ENCODE measurements around the gene ETS2.

GRCh38 chr21:36861850-36862626 is 104.4 kb downstream of the HLCS start:
- PRO-cap: no peak
- RAMPAGE, long total RNA, 2 experiments: no peak in any of the 2 experiments

DNA sequence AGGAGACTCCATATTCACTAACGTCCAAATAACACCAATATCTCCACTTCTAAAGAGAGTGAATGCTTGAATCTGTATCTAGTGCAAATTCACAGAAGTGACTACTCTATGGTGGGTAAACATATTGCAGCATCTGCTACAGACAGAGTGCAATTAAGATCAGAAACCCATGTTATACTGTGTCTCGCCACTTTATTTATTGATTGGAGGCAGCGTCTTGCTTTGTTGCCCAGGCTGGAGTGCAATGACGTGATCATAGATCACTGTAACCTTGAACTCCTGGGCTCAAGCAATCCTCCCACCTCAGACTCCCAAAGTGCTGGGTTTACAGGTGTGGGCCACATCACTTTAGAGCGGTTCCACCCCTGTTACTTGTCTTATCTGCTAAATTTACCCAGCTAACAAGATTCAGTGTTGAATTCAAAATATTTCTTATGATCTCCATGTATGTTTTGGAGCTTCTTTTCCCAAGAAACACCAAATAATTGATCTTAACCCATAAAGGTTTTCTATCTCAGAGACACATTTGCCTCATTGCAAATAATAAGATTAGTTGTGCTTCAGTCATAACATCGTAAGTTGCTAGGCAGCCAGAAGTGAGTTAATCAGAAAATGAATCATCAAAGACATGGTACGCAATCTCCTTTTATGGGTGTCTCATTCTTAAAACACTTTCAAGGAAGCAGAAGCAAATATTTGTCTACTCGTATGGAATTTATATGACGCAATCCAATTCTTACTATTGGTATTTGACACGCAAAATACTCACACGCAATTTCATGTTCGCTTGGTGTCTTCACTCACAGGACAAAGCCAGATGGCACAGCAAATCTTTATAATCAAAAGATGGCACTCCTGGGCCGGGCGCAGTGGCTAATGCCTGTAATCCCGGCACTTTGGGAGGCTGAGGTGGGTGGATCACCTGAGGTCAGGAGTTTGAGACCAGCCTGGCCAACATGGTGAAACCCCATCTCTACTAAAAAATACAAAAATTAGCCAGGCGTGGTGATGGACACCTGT is 56.8 kb downstream of the HLCS start:
- PRO-cap: no peak
- RAMPAGE, long total RNA, 2 experiments: no peak in any of the 2 experiments

- PRO-cap: no peak
- RAMPAGE, long total RNA, 2 experiments: no peak in any of the 2 experiments
Measured at GRCh38 chr21:36965184-36965932, 1.1 kb downstream of the HLCS start.

DNA sequence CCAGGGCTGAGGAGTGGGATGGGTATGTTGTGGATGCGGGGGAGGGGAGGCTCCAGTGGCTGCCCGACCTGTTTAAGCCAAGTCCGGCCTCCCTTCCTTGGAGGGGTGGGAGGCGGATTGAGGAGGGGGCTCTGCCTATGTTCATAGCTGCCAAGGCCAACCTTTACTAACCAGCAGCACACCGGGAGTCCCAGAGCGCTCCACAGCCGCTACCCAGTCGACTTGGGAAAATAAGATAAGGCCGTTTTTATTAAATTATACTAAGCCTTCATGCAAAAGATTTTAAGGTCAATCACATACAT is 481 bp upstream of the HLCS start:
- PRO-cap: no peak
- RAMPAGE, long total RNA, 2 experiments: no peak in any of the 2 experiments

- PRO-cap: no peak
- RAMPAGE, long total RNA, 2 experiments: no peak in any of the 2 experiments
Measured at GRCh38 chr21:37106483-37107539, 33.8 kb downstream of the TTC3 start.

GRCh38 chr21:37258527-37259041 is 8.6 kb downstream of the VPS26C start:
- PRO-cap: no peak
- RAMPAGE, long total RNA, 2 experiments: no peak in any of the 2 experiments

GRCh38 chr21:37419132-37420148 is 52.9 kb downstream of the DYRK1A start:
- PRO-cap: no peak
- RAMPAGE, long total RNA, 2 experiments: no peak in any of the 2 experiments

- PRO-cap: no peak
- RAMPAGE, long total RNA, 2 experiments: no peak in any of the 2 experiments
Measured at GRCh38 chr21:37551670-37552512, 185.3 kb downstream of the DYRK1A start.

- PRO-cap: no peak
- RAMPAGE, long total RNA, 2 experiments: no peak in any of the 2 experiments
Measured at GRCh38 chr21:37644657-37645032, 271.6 kb downstream of the KCNJ6 start.

DNA sequence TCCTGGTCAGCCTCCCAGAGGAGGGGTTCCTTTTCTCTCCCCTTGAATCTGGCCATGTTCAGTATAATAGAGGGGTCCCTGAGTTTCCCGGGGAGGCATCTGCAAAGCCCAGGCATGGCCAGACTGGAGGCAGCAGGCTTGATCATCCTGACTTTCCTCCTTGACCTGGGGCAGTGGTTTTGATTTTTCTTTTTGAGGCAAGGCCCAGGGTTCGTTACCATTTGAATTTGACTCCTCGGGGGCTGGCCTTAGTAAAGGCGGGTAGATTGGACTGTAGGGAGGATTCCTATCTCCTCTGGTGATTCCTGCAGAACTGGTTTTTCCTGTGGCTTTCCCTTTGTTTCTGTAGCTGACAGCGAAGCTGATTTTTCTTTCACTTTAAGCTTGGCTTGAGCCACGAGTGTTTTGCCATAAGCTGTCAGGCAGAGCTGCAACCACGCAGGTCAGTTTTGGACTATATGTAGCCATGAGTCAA is 28.8 kb upstream of the KCNJ15 start:
- PRO-cap: no peak
- RAMPAGE, long total RNA, 2 experiments: no peak in any of the 2 experiments

- PRO-cap: no peak
- RAMPAGE, long total RNA, 2 experiments: no peak in any of the 2 experiments
Measured at GRCh38 chr21:38376276-38377074, 119.7 kb downstream of the KCNJ15 start.

- PRO-cap: no peak
- RAMPAGE, long total RNA, 2 experiments: no peak in any of the 2 experiments
Measured at GRCh38 chr21:38448573-38448914, 49.7 kb downstream of the ERG start.

GRCh38 chr21:38661595-38662139 is 144.1 kb upstream of the ETS2 start:
- PRO-cap: no peak
- RAMPAGE, long total RNA, 2 experiments: start-site peak on the minus strand in 1 of 2 experiments, at chr21:38661682-38662011 at its widest, 11 reads per replicate

GRCh38 chr21:38787227-38788318 is 18.2 kb upstream of the ETS2 start:
- PRO-cap: bidirectional peak, plus-strand start at chr21:38787838, minus-strand start at chr21:38787660
- RAMPAGE, long total RNA, 2 experiments: no peak in any of the 2 experiments

DNA sequence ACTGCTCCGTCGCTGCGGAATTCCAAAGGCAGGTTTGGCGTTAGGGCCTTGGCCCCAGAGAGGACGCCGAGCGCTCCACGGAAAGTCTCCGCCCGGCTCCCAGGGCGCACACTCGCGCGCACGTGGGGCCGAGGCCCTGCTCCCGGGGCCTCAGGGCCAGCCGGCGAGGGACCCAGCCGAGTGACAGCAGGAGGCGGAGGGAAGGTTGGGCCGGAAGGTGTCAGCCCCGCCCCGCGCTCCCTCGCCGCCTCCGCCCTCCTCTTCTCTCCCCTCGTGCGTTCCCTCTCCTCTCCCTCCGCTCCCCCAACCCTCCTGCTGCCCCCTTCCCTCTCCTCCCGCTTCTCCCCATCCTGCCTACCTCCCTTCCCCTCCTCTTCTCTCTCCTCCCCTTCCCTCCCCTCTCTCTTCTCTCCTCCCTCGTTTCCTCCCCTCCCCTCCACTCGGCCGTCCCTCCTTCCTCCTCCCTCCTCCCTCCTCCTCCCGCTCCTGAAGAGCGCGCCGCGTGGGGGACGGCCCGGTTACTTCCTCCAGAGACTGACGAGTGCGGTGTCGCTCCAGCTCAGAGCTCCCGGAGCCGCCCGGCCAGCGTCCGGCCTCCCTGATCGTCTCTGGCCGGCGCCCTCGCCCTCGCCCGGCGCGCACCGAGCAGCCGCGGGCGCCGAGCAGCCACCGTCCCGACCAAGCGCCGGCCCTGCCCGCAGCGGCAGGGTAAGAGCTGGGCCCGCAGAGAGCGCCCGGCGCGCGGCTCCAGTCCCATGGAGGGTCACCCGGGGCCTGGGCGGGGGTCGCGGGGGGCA is at the start of gene ETS2:
ETS2 (plus strand) TSS at position 517 of the 797 bp plus-strand sequence.
- PRO-cap: bidirectional peak, plus-strand start at position 517 of the sequence, minus-strand start at position 380 of the sequence
- RAMPAGE, long total RNA, 2 experiments: no peak in any of the 2 experiments

- PRO-cap: no peak
- RAMPAGE, long total RNA, 2 experiments: no peak in any of the 2 experiments
Measured at GRCh38 chr21:38807246-38807661, 1.5 kb downstream of the ETS2 start.

- PRO-cap: no peak
- RAMPAGE, long total RNA, 2 experiments: no peak in any of the 2 experiments
Measured at GRCh38 chr21:38824916-38825191, 19.1 kb downstream of the ETS2 start.

GRCh38 chr21:38825192-38825667 is 19.5 kb downstream of the ETS2 start:
- PRO-cap: no peak
- RAMPAGE, long total RNA, 2 experiments: no peak in any of the 2 experiments

DNA sequence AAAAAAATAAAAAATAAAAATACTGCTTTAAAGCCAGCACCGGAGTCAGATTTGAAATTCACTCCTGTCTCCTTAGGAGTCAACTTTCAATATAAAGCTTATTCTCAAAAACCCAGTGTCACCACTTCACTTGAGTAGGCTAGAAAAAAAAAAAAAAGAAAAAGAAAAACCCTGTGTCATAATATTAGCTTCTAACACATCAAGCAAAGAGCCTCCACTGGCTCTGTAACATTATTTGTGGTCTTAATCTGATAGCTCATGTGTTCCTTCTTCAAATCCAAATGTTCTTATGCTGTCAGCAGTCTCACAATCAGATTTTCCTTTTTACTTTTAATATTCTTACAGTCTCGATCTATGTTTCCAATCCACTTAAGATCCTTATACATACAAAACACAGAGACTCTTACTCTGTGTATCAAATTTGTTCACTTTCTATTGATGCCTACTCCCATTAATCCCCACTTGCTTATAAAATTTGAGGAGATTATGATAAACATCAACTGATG is 26.1 kb upstream of the PSMG1 start:
- PRO-cap: no peak
- RAMPAGE, long total RNA, 2 experiments: no peak in any of the 2 experiments

DNA sequence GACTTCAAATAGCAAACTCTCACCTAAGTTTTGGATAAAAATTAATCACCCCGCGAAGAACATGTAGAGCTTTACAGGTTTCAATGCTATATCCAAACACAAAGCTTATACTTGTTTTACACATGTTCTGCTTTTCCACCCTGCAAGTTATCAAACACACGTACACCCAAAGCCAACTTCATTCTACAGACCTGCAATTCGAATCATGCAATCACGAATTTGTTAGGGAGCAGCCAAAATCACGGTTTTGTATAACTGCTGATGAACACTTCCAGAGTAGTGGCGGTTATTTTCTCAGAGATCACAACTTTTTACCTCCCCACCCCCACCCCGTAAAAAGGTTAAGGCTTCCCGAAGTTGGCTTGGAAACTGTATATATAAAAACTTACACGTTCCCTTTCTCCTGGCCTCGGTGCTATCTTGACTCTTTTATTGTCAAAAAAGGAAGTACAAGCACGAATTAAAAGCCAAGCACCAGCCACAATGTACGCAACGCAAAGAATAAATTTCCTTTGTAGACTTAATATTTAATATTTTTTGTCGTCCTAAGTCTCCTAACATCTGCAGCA is 1.3 kb downstream of the HMGN1 start:
- PRO-cap: no peak
- RAMPAGE, long total RNA, 2 experiments: no peak in any of the 2 experiments